Foreskin keratinocyte (primary cell): ENCODE results near the gene SPATA31A5.

DNA sequence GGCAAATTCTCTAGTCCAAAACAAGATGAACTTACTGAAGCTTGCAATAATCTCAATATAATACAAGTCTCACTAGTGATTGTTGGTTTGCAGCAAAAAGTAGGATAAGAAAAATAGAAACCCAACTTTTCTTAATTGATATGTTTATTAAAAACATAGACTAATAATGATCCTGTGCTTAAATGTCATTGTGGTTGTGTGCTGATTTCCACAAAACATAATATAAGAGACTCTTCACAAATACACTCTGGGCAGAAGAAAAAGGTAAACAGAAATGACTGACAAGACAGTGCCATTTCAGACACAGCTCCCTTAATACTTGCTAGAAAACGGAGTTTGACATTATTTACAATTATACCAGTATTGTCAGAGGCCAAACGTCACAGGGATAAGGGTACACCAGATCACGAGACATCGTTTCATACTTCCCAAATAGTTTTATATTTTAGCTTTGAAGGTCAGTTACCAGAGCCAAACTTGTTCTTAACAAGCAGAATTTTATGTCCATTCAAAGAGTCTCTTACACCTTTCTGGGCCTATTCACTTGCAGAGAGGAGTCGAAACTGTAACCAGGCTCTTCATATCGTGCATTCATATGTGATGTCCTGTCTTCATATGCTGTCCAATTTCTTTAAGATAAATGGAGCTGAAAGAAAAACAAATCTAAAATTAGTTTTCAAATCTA is 4.0 kb downstream of the TOMM5 start:
- RAMPAGE, total RNA = no peak

DNA sequence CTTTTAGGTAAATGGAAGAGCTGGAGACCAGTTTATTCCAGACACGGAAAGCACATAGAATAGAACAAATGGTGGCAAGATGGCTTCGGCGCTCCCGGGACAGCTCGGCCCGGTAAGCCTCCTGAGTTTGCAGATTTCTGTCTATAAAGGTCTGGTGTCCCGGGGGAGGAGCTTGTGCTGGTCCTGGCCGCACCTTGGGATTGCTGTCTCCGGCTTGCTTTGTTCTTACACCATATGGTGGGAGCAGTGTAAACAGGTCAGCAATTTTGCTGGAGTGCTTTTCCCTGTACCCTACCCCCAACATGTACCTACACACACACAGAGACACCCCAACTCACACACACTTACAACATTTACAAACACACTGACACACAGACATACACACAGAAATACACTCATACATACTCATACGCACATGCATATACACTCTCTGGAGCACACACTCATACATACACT is 41.9 kb downstream of the FRMPD1 start:
- RAMPAGE, total RNA = no peak

DNA sequence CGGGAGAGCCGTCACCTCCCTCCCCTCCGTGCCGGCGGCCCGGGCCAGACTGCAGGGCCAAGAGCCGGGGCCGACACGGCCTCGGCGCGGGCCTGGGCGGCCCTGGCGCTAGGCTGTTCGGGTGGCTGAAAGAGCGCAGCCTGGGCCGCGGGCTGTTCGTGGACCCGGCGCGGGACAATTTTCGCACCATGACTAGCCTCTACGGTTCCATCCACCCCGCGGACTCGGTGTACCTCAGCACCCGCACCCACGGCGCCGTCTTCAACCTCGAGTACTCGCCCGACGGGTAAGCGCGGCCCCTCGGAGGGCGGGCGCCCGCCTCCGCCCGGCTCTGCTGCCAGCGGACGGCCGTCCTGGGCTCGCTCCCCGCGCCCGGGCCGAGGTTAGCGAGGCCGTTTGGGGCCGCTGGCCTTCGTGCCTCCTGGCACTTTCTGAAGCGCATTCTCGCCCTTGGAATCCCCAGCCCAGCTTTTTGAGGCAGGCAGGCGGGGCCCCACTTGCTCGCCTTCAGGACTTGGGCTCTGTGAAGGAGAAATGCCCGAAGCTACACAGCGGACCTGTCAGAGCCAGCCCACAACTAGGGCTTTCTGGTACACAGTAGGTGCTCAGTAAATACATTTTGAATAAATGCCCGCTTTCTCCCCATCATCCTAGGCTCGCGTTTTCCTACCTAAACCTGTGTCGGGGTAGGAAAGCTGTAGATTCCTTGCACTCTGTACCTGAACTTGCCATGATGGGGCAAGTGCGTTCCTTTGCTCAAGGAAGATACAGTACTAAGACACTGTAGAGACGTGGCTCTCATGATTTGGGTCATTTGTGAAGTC is 735 bp downstream of the DCAF10 start:
- RAMPAGE, total RNA = no peak

GRCh38 chr9:37913500-37914114 is 9.7 kb upstream of the SLC25A51 start:
- RAMPAGE, total RNA = no peak

GRCh38 chr9:37927875-37928300 is 24.0 kb upstream of the SLC25A51 start:
- RAMPAGE, total RNA = no peak

GRCh38 chr9:37965936-37966961 is 62.3 kb upstream of the SLC25A51 start:
- RAMPAGE, total RNA = no peak

GRCh38 chr9:37993747-37994371 is 75.2 kb downstream of the SHB start:
- RAMPAGE, total RNA = no peak

GRCh38 chr9:38311247-38312199 is 81.0 kb upstream of the ALDH1B1 start:
- RAMPAGE, total RNA = no peak

GRCh38 chr9:38689635-38690078 is 30.3 kb downstream of the FAM240B start:
- RAMPAGE, total RNA = no peak

DNA sequence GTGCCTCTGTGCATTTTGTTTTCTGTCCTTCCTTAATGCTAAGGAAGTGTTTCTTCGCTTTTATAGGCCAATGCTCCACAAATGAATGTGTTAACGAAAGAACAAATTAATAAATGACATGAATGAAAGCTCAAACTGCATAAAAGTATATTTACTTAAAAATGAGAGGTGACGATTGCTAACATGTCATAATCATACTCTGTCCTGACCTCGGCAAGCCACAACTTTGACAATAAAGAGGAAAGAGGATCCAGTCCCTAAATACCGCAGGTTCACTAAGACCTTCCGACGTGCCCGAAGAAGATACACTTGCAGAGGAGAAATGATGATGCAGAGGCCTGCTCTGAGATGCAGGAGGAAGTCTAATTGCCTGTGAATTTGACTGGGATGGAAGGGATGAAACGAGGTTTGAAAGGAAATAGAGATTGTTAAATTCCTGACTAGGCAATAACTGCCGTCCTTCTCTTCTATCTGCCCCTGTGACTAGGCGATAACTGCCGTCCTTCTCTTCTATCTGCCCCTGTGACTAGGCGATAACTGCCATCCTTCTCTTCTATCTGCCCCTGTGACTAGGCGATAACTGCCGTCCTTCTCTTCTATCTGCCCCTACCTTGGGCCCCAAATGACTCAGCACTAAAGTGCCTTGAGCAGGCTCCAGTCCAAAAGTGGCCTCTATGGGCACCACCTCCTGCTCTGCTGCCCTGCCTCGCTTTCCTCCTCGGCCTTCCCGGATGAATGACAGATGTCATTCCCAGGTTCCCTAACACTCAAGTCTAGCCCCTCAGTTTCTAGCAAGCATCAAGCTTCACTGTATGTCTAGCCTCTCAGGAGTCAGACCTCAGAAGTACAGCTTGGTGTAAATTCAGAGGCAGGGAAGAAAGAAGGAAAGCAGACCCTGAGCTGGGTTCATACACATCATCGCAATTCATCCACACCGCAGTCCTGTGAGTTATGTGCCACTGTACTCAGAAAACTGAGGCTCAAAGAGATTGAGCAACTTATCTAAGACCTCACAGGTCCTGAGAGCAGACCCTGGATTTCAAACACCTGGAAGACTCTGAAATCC is 189.2 kb downstream of the FOXD4L6 start:
- RAMPAGE, total RNA = no peak

- RAMPAGE, total RNA = no peak
These were observed 182.3 kb downstream of the SPATA31A6 start for GRCh38 chr9:42365745-42366089.

GRCh38 chr9:43119655-43119985 is 936.2 kb downstream of the SPATA31A6 start:
- RAMPAGE, total RNA = no peak

GRCh38 chr9:60914033-60914557 is at the start of gene SPATA31A5:
Gene SPATA31A5, plus strand, starts transcription at chr9:60914407.
- RAMPAGE, total RNA = no peak

DNA sequence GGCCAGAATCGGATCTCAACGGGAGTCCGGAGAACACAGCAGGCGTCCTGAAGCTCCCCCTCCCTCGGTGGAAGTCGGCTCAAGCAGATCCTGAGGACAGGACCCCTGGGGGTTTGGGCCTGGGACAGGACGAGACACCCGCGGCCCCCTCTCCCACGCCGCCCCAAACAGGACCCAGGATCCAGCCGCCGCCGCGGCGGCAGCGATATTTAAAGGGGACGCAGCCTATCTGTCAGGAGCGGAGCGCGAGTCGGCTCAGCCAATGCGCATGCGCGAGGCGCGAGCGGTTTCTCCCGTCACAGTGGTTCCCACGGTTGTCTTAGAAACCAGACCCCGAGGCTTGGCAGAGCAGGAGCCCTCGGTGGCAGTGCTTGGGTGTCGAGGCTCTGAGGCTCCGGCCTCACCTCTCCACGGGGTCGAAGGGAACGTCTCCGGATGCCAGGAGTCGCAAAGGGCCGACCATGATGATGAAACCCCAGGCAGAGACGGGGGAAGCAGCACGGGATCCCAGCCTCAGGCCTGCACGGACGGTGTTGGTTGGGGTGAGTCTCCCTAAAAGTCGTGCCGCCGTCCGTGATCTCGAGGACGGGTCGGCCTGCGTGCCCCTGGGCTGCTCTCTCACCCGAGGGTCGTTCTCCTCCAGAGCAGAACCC is 666.6 kb downstream of the SPATA31A7 start:
- RAMPAGE, total RNA = no peak

GRCh38 chr9:62375861-62376444 is 1186.1 kb downstream of the SPATA31A7 start:
- RAMPAGE, total RNA = no peak

DNA sequence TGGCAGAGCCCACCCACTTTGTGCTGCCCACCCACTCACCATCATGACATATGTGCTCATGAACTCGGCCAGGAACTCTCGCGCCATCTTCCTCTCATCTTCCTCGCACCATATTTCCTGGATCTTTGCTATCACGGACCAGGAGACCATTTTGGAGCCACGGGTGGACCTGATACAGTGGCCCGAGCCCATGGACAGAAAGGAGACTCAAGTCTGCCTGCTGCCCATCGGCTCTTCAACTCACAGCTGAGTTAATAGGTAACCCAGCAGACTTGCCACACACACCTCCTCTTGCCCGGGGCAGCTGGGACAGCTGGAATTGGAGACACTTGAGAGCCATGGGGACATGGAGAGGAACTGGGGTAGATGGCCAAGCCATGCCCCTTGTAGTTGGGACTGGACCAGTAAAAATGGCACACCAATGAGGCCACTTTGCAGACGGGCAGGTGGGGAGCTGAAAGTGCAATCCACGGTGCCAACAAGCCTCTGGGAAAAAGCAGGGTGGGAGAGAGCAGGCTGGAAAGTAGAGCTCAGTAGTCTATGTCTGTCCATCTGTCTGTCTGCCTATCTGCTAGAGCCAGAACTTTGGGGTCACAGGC is 1958.2 kb downstream of the FOXD4L5 start:
- RAMPAGE, total RNA = no peak

GRCh38 chr9:63708072-63708442 is 1577.0 kb downstream of the FOXD4L5 start:
- RAMPAGE, total RNA = no peak

DNA sequence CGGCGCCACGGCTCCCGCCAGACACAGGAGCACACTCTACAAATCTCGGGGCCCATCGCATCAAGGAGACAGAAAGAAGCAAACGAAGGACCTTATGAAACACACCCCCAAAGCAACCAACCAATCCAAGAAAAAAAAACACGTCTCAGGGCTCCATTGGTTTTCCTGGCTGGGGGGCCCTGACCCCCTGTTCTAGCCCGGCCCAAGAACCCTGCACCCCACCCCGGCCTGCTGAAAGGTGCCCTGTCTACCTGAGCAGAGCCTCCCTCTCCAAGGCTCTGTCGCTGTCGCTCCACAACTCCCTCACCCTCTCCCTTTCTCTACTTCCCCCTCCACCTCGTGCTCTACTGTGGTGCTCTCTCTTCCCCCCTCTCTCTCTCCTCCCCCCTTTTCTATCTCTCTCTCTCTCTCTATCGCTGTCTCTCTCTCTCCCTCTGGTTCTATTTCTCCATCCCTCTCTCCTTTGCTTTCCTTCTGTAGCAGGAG is 1471.1 kb downstream of the FOXD4L5 start:
- RAMPAGE, total RNA = no peak

DNA sequence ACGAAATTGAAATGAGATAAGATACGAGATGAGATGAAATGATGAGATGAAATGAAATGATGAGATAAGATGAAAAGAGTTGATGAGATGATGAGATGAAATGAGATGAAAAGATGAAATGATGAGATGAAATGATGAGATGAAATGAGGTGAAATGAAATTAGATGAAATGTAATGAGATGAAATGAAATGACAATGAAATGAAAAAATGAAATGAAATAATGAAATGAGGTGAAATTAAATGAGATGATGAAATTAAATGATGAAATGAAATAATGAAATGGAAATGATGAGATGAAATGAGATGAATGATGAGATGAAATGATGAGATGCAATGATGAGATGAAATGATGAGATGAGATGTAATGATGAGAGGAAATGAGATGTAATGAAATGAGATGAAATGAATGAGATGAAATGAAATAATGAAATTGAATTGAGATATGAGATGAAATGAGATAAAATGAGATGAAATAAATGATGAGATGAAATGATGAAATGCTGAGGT is 560.7 kb downstream of the FOXD4L5 start:
- RAMPAGE, total RNA = no peak

GRCh38 chr9:65382591-65383366 is 97.8 kb upstream of the FOXD4L5 start:
- RAMPAGE, total RNA = no peak